Bronchus (tissue), 1 donor: ENCODE measurements around the genes UBA6, UGT2B7, ODAM, FDCSP, SMR3A and ALB.

GRCh38 chr4:67000681-67000890 lies 544.7 kb downstream of the CENPC start:
- PRO-cap, result no peak

DNA sequence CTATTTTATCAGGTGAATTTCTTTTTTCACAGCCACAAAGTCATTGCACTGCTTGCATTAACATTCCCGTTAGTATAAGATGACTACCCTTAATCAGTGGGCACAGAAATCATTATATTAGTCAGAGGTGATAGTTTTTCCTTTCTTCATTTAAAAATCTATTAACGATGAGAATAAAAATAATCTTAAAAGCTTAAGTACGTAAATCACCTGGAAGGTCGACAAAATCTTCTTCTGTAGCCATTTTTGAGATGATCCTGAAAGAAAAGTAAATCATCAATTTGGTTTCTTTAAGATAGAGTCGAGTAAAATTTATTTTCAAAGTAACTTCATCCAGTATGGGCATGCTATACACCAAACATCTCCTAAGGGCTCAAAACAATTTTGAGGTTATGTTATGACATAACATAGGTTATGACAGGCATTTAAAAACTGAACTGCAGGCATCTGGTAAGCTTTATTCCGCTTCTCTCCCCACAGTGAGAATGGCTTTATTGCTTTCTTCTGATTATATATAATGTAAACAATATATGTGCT lies 1.3 kb downstream of the CENPC start:
- PRO-cap, result no peak

GRCh38 chr4:67700348-67701486 lies at the start of gene UBA6:
UBA6 (minus strand) TSS chr4:67701155.
- PRO-cap, result bidirectional peak, plus-strand start at chr4:67700702, minus-strand start at chr4:67700670; unidirectional peak, minus-strand start at chr4:67700894; bidirectional peak, plus-strand start at chr4:67701333, minus-strand start at chr4:67701145

- PRO-cap, result no peak
These were observed 39.2 kb downstream of the YTHDC1 start for GRCh38 chr4:68310423-68311409.

DNA sequence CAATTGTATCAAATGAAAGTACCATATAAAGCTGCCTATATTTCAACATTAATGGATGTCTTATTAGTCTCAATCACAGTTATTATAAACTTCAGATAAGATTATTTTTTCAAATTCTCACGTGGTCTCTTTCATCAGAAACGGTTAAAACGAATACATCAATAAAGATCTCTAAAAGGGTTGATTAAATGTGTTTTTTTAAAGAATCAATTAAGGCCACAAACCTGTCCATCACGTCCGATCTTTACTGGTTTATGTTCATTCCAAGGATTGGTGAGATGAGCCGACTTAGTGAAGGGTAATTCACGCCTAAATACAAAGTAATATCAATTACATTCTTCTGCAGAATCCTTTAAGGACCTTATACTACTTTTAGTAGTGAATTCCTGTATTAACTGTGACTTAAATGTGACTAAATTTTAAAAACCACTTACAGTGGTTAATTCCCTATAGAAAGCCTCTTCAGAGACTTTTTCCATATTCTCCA lies 25.9 kb downstream of the YTHDC1 start:
- PRO-cap, result no peak

GRCh38 chr4:68566269-68566721 lies 9.8 kb downstream of the UGT2B17 start:
- PRO-cap, result no peak

DNA sequence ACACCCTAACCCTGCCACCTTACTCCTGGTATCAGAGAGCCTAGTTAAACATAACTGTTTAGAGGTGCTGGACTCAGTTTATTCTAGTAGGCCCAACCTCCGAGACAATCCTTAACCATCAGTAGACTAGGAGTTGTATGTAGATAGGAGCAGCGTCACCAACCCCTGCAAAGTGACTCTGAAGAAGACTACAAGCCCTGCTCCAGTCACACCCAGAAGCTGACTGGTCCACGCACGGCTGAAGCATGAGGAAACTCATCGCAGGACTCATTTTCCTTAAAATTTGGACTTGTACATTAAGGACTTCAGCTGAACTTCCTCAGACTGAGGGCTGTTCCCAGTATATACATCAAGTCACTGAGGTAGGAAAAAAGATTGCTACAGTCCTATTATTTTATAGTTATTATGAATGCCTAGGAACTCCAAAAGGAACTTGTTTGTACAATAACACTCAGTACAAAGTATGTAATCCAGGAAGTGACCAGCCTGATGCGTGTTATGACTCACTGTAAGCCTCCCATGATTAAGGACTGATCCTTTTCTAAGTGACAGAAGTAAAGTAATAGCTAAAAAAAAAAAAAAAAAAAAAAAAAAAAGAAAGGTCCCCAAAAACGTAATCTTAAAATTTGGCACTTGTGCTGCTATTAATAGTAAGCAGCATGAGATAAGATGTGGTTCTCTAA lies 41.6 kb upstream of the UGT2B7 start:
- PRO-cap, result no peak

- PRO-cap, result no peak
These were observed at the start of gene UGT2B7 for GRCh38 chr4:69096129-69096872. UGT2B7 (plus strand) TSS chr4:69096474.

DNA sequence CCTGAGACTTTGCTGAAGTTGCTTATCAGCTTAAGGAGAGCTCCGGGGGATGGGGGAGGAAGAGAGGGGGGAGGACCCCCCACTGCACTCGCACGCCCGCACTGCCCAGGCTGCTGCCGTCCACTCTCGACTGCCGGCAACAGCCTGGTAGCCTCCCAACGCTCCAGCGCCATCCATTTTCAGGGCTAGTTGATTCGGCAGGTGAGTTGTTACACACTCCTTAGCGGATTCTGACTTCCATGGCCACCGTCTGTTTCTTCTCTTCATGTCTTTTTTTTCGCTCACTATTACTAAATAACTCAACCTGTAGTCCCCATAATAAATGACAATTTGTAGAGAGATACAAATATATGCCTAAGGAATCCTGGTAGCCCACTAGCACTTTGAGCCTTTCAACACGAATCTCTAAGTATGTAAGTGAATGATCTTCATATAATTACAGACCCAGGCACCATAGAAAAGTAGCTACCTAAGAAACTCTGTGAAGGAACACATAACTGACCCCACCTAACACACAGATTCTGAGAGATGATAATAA lies 64.9 kb downstream of the UGT2B4 start:
- PRO-cap, result no peak

GRCh38 chr4:69743060-69743879 lies 17.1 kb downstream of the SULT1B1 start:
- PRO-cap, result no peak

DNA sequence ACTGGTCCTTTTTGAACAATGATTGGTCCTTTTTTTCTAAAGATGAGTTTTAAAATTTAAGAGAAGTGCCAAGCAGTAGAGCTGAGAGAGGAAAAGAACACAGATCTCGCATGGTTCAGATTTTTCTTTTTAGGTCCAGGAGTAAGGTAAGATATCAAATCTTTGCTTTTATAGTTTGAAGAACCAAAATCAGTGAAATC lies at the start of gene ODAM:
Gene ODAM, plus strand, starts transcription at position 78 of the 200 bp plus-strand sequence.
- PRO-cap, result no peak

GRCh38 chr4:70225963-70226247 lies at the start of gene FDCSP:
FDCSP (plus strand) TSS chr4:70226124.
- PRO-cap, result no peak

DNA sequence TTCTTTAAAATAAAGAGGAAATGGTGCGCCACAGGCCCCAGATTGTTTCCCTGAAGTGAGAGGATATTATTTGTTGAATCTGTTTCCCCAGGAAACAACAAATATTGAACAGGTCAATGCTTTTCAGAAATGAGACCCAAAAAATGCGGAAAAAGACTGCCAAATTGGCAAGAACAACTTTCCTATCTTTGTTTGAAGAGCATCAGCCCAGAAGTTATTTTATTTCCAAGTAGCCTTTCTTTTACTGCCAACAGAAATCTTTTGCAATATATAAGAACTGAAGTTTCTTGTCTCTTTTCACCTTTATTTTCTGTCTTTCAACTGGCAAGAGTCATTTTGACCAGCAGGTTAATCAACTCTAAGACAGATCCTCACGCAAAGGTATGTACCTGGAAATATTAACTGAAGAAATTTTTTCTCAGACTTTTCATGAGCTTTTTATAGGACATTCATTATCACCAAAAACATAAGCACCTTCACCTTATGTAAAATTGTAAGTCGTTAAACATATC lies at the start of gene SMR3A:
Gene SMR3A, plus strand, starts transcription at position 299 of the 512 bp plus-strand sequence.
- PRO-cap, result no peak

- PRO-cap, result no peak
These were observed 32.9 kb upstream of the COX18 start for GRCh38 chr4:73102260-73102898.

DNA sequence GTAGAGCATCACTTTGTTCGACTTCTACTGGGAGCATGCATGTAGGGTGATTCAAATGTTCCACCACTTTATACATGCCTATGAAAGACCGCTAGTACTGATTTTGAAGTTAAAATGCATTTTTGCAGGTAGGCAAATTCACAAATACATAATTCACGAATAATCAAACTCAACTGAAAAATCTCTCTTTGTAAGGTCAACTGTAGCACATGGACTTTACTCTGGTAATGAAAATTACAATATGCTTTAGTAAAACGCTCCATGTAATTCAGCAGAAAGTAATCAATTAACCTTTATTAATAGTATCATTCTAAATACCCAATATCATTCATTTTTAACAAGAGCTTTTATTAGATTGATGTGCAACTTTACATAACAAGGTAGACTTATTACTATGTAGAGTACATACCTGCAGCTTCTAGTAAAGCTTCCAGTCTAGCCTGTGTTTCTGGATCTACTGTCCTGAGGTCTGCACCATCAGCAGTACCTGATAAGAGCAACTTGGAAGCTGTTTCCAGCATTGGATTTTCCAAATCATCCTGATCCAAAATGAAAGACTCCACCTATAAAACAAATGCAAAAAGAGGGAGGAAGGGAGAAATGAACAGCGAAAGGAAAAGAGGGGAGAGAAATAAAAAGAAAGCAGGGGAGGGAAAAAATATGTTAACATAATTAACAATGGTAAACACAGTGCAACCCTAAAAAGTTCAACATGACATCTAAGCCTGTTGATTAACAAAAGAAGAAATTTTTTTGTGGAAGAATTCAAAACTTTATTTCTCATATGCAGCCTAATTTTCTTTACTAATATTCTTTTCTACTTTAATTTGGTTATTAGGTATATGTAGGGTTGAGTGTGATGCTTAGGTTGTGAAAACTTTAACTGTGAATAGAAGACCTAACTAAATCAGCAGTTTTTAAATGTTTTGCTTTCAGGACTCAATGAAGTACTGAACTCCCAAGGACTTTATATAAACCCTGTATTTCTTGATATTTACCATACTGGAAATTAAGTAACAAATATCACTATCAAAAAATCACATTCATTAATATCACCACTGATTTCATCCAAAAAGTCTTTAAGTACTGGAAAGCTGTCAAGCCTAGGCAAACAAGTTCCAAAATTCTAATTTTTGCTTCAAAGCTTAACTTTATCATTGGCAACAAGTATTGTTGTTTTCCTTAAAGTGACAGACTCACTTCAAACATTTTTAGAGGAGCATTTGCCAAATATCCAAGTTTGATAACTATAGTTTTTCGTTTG lies 81.2 kb downstream of the ANKRD17 start:
- PRO-cap, result no peak

- PRO-cap, result no peak
These were observed 7.0 kb upstream of the ALB start for GRCh38 chr4:73396972-73397536.

DNA sequence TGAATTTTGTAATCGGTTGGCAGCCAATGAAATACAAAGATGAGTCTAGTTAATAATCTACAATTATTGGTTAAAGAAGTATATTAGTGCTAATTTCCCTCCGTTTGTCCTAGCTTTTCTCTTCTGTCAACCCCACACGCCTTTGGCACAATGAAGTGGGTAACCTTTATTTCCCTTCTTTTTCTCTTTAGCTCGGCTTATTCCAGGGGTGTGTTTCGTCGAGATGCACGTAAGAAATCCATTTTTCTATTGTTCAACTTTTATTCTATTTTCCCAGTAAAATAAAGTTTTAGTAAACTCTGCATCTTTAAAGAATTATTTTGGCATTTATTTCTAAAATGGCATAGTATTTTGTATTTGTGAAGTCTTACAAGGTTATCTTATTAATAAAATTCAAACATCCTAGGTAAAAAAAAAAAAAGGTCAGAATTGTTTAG lies at the start of gene ALB:
Gene ALB, plus strand, starts transcription at position 110 of the 437 bp plus-strand sequence.
- PRO-cap, result no peak

DNA sequence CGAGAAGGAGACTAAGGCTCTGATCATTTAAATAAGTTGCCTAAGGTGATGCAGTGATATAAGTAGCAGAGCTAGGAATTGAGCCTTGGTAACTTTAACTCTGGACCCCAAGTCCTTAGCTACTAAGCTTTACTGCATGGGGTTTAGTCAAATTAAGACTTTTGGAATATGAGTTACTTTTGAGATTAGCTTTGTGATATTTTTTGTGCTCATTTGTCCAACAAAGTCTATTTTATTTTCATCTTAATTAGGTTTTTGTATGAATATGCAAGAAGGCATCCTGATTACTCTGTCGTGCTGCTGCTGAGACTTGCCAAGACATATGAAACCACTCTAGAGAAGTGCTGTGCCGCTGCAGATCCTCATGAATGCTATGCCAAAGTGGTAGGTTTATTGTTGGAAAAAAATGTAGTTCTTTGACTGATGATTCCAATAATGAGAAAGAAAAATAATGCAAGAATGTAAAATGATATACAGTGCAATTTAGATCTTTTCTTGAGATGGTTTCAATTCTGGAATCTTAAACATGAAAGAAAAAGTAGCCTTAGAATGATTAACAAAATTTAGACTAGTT lies 10.8 kb downstream of the ALB start:
- PRO-cap, result no peak

GRCh38 chr4:73483908-73484398 lies 2.4 kb downstream of the AFM start:
- PRO-cap, result no peak

DNA sequence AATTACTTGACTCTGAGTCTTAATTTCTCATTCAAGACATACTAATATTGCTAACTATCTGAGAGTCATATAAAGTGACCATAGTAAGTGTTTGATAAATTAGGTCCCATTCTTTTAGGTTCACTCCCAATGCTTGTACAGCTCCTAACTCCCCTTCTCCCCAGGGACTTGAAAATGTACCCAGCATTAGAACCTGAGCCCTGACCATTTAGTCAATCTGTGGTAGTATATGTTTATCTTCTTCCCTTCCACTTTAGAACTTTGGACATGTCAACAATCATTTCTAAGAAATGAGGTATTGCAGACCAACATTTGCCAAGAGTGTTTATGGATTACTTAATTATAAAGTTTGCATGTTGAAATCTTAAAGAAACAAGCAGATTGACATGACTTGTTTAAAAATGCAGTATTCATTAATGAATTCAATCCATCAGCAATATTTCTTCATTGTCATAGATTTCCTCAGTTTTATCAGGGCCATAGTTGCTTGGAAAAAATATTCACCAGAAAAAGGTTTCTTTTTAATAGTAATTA lies 26.0 kb downstream of the AFM start:
- PRO-cap, result no peak